Aorta (tissue), 1 donor: ENCODE data around the genes CD248, MRPL11 and ACTN3.

GRCh38 chr11:66269074-66269948 is 872 bp downstream of the RAB1B start:
- PRO-cap, result bidirectional peak, plus-strand start at chr11:66269589, minus-strand start at chr11:66269315

GRCh38 chr11:66316941-66317717 is at the start of gene CD248:
TSS of gene CD248 (minus strand) at chr11:66317044.
- PRO-cap, result bidirectional peak, plus-strand start at chr11:66317230, minus-strand start at chr11:66317044

- PRO-cap, result no peak
Measured at GRCh38 chr11:66332254-66332866, 3.9 kb downstream of the RIN1 start.

DNA sequence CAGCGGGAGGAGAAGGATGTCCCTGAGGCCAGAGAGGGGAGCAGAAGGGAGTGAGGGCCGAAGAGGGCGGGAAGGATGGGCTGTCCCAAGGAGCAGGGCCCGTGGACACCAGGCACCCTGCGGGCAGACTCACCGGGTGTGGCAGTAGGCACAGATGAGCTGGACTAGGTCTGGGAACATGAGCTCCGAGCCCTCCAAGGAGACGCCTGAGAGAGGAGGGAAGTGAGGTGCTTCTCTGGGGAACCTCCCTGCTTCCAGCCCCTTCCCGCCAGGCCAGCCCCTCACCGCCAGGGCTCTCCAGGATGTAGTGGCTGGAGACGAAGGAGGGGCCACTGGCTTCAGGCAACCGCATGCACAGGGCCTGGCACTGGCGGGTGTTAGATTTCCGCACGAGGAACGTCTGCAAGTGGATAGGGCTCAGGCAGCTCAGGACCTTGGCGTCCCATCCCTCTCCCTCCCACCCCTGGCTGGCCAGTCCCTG is 717 bp downstream of the RIN1 start:
- PRO-cap, result no peak

GRCh38 chr11:66349016-66349544 is 1.7 kb upstream of the B4GAT1 start:
- PRO-cap, result no peak

DNA sequence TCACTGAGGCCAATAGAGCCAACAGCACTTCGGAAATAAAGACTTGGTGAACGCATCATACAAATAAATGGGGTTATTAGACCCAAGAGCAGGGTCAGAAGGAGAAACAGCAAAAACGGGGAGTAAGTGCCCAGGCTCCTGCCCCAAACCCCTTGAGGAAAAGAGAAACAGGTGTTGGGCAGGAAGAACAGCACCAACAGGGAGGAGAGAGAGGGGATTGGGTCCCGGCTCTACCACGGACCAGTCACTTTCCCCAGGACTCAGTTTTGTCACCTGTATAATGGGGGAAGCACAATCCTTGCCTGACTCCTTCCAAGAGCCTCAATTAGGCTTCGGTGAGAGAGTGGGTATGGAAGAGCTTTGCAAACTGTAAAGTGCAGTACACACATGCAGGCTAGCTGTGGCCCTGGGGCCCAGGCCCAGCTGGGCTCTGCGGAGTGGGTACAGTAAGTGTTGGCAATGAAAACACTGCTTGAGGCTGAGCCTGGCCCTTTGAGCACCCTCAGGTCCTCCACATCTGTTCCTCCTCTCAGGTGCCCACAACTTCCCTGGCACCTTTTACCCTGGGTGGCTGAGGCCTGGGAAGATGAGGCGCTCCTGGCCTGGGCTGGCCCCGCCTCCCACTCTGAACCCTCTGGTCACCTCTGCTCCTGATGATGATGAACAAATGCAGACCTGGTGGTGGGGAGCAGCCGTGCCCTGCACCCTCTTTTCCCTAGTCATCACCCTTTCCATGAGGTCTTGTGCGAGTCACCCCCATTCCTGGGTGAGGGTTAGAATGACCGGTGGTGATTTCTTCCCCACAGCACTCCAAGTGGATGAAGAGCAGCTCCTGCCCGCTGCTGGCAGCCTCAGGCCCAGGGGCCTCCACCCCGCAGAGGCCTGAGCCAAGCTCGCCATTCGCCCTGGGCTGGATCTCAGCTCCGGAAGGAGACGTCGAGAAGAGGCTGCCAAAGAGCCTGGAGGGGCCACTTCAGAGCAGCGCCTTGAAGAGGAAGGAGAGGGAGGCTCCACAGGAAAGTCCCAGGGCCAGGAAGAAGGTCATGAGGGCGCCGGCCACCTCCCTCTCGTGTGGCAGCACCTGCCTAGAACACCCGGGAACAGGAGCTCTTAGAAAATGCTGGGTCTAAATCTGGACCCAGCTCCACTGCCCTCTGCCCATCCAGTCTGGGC is 8.7 kb downstream of the SLC29A2 start:
- PRO-cap, result no peak

DNA sequence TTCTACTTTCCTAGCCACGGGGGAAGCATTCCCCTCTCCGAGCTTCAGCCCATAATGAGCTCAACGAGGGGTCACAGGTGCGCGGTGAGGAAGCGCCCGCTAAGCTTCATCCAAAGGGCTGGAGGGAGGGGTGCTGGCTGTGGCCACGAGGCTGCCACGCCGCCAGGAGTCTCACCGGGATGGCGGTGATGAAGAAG is 593 bp downstream of the SLC29A2 start:
- PRO-cap, result no peak

GRCh38 chr11:66437810-66438919 is at the start of gene MRPL11:
TSS of gene MRPL11 (minus strand) at chr11:66438848.
- PRO-cap, result no peak

DNA sequence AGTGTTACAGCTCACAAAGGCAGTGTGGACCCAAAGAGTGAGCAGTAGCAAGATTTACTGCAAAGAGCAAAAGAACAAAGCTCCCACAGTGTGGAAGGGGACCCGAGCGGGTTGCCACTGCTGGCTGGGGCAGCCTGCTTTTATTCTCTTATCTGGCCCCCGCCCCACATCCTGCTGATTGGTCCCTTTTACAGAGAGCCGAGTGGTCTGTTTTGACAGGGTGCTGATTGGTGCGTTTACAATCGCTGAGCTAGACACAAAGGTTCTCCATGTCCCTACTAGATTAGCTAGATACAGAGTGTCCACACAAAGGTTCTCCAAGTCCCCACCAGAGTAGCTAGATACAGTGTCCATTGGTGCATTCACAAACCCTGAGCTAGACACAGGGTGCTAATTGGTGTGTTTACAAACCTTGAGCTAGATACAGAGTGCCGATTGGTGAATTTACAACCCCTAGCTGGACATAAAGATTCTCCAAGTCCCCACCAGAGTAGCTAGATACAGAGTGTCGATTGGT is 1.5 kb upstream of the MRPL11 start:
- PRO-cap, result no peak

- PRO-cap, result unidirectional peak, minus-strand start at chr11:66546768
Measured at GRCh38 chr11:66546484-66547263, at the start of gene ACTN3. TSS of gene ACTN3 (plus strand) at chr11:66546903.

DNA sequence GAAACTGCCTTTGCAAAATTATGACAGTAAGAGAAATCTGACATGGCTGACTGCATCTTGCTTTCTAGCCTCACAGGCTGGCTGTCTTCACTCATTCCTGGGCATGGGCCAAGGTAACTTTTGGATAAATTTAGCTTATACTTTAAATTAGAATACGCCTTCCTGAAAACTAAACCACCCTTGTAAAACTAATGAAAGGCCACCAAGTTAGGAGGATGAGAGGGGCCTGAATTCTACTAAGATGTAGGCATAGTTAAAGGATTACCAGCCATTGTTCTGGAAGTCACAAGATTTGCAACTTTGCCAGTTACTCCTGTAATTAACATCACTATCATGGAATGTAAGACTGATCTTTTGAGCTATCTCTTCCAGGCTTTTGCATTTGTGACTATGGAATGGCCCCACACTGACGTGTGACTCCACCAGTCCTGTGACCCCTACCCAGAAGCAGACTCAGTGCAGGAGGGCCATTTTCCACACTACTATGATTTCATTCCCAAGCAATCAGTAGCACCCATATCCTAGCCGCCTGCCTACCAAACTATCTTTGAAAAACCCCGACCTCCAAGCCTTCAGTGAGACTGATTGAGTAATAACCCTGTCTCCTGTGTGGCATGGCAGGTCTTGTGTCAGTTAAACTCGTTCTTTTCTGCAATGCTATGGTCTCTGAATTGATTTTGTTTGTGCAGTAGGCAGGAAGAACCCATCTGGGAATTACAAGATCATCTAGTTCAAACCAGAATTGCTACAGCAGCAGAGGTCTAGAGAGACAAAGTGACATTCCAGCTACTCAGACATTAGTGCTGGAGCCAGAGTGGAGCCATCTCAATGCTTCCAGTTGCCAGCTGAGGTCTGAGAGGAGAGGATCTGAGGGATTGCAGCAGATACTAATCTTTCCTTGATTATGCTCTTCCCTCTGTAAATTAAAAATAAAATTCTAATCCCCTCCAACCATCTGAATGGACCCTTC is 1.8 kb upstream of the CTSF start:
- PRO-cap, result no peak

- PRO-cap, result no peak
Measured at GRCh38 chr11:66699446-66699929, 21.8 kb upstream of the RBM4B start.

- PRO-cap, result no peak
Measured at GRCh38 chr11:66718210-66719414, 10.4 kb downstream of the SPTBN2 start.

- PRO-cap, result no peak
Measured at GRCh38 chr11:66722890-66723411, 6.1 kb downstream of the SPTBN2 start.

DNA sequence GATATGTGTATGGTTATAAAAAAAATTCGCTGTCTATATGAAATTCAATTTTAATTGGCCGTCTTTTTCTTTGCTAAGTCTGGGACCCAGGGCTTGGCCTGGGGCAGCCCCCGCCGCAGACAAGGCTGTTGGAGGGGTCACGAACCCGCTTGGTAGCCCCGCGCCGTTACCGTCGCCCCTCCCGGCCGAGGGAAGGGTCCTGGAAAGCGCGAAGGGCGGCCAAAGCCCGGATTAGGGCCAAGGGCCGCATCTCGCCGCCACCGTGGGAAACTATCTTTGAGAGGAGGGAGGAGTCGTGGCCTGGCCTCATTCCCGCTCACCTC is 386 bp upstream of the C11orf80 start:
- PRO-cap, result no peak

GRCh38 chr11:66844015-66844554 is 844 bp downstream of the RCE1 start:
- PRO-cap, result no peak

DNA sequence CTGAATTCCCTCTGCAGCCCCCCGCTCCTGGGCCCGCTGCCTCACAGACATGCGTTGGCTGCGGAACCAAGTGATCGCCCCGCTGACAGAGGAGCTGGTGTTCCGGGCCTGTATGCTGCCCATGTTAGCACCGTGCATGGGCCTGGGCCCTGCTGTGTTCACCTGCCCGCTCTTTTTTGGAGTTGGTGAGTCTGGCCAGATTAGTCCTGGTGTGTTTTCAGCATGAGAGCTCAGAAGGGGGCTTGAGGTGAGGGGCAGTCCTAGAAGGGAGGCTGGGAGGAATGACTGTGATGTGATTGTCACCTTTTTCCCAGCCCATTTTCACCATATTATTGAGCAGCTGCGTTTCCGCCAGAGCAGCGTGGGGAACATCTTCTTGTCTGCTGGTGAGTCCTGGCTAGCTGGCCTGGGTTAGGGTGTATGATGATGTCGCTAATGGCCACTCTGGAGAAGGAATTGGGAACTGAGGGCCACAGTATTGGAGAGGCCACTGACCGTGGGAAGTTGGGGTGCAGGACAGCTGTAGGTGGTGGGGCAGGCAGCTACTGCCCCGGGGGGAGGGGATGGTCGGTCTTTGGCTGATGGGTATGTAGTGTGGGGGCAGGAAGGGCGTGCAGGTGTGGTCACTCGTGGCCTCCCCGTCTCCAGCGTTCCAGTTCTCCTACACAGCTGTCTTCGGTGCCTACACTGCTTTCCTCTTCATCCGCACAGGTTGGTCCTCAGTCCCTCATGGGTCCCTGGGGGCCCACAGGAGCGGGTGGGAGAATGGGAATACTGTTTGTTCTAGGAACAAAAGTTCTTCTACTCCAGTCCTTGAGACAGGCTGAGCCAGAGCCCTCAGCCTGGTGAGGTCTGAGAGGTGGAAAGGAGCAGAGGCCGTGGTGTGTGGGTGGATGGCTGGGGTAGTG is 1.9 kb downstream of the RCE1 start:
- PRO-cap, result no peak

- PRO-cap, result no peak
Measured at GRCh38 chr11:66863508-66864128, 6.8 kb downstream of the LRFN4 start.

DNA sequence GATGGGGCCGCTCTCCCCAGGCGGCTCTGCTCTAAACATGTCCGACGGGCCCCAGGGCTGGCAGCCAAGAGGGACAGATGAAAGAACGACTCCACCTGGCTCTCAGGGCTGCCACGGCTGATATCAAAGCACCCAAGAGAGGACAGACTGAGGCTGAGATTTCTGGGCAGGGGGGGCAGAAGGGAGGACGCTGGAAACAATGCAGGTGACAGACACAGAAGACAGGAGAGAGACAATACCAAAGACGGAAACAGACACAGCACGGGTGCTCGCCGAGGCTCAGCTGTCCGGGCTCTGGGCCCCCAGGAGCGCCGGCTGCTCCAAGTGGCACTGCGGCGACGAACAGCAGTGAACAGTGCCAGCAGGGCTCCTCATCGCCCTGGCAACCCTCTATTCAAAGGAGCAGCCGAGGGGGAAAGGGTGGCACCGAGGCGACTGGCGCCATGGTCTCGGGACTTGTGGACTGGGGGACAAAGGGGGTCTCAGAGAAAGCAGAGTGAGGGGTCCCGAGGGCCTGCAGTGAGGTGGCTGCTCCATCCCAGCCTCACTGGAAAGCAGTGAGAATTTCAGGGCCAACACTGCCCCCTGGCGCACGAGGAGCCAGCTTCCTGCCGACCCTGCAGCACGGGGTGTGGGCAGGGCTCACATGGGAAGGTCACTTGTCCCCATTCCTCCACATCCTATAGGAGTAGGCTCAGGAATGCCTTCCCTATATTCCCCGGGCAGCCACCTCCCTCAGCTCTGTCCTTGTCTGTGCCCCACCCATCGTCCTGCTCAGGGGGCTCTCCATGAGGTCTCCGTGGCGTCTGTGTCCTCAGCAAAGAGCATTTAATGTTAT is 26.1 kb downstream of the LRFN4 start:
- PRO-cap, result no peak

GRCh38 chr11:66950035-66950536 is 8.1 kb downstream of the PC start:
- PRO-cap, result no peak